Adrenal gland (tissue), 7 donors: ENCODE data around the gene MMP24.

- PRO-cap, 3 experiments: peak in 3 of 3 experiments; most common plus-strand start chr20:34824635 (in 3)
- RAMPAGE, long total RNA, 4 experiments: no peak in any of the 4 experiments
These were observed 1.0 kb downstream of the NCOA6 start for GRCh38 chr20:34824562-34824697.

GRCh38 chr20:34895804-34896433 is 19.5 kb downstream of the ACSS2 start:
- PRO-cap, 3 experiments: no peak in any of the 3 experiments
- RAMPAGE, long total RNA, 4 experiments: no peak in any of the 4 experiments
- RRBS: no CpG with 5 or more reads among the region's 2 CpGs

DNA sequence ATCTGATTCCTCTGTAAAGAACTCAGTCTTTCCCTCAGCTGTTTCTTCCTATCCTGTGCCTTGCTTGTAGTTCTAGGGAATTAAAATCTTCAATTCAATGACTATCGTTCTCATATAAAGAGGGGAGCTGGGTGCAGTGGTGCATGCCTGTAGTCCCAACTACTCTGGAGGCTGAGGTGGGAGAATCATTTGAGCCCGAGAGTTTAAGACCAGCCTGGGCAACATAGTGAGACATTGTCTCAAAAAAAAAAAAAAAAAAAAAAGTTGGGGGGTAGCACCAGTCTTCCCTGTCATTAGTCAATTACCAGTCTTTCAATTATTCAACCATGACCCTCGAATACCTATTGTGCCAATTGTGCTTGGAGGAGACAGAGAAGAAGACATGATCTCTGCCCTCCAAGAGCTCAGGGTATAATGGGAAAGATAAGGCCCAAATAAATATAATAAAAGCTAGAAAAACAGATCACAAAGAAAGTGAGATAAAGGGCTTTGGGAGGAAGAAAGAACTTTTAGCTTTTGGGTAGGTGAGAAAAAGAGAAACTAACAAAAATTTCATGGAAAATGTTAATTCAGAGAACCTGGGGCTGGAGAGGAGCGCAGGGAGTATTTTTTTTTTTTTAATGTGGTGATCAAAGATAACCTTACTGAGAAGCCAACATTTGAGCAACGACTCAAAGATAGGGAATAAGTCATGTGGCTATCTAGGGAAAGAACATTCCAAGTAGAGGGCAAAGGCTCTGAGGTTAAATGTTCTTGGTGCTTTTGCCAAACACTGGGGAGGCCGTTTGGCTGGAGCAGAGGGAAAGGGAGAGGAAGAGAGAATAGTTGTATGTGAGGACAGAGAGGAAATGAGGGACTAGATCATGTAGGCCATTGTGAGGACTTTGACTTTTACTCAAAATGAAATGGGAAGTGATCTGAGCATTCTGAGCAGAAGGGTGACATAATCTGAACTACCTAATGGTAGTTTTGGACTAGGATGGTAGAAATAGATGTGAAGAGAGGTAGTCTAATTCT is 27.5 kb downstream of the ACSS2 start:
- PRO-cap, 3 experiments: no peak in any of the 3 experiments
- RAMPAGE, long total RNA, 4 experiments: no peak in any of the 4 experiments
- RRBS: no CpG with 5 or more reads among the region's 6 CpGs

GRCh38 chr20:34916825-34917294 is 38.7 kb downstream of the GSS start:
- PRO-cap, 3 experiments: no peak in any of the 3 experiments
- RAMPAGE, long total RNA, 4 experiments: no peak in any of the 4 experiments
- RRBS: no CpG with 5 or more reads among the region's 1 CpG

- PRO-cap, 3 experiments: no peak in any of the 3 experiments
- RAMPAGE, long total RNA, 4 experiments: no peak in any of the 4 experiments
- RRBS: no CpG with 5 or more reads among the region's 12 CpGs
These were observed 17.2 kb downstream of the GSS start for GRCh38 chr20:34938222-34939037.

DNA sequence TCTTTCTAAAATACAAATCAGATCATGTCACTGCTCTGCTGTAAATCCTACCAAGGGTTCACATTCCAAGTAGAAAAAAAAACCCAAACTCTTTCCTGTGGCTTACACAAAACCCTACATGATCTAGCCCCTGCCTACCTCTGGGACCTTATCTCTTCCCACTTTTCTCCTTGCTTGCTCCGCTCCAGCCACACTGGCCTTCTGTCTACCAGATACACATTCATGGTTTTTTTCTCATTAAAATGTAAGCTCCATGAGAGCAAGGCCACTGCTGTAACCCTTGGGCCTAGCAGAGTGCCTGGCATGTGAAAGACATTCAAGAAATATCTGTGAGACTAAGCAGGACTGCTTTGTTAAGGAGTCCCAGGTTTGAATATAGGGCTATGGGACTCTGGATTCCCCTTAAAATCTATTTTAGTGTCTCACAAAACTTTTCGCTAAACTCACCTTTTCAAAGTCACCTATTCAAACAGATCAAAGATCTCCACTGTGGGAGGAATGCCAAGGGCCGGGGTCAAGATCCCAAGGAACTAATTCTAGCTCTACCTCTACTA is 25.3 kb upstream of the TRPC4AP start:
- PRO-cap, 3 experiments: no peak in any of the 3 experiments
- RAMPAGE, long total RNA, 4 experiments: no peak in any of the 4 experiments
- RRBS: no CpG with 5 or more reads among the region's 3 CpGs

DNA sequence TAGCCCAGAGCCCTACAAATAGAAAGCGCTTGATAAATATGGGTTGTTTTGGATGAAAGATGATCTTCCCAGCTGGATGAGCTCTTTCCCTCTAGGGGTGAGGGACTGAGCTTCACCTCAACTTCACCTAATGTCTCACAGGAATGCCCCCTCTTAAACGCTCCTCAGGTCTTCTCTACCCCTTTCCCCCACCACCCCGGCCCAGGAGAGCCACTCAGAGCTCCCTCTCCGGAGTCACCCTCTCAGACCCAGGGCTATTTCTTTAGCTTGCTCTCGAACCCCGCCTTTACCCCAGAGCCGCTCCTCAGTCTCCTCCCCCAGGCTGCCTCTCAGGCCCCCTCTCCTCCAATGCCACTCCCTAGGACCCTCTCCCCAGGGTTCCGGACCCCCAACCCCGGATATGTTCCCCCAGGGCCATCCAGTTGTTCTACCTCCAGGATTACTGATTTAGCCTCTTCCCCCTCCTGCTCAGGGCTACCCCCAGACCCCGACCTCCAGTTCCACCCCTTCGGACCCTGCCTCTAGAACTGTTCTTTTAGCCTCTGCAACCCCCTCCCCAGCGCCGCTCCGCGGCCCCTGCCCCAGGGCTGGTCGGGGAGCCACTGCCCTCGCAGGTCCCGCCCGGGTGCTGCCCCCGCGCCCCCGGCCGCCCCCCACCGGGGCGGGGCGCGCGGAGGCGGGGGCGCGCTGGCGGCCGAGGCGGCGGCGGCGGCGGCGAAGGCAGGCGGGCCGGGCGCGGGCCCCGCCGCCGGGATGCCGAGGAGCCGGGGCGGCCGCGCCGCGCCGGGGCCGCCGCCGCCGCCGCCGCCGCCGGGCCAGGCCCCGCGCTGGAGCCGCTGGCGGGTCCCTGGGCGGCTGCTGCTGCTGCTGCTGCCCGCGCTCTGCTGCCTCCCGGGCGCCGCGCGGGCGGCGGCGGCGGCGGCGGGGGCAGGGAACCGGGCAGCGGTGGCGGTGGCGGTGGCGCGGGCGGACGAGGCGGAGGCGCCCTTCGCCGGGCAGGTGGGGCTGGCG is at the start of gene MMP24:
TSS of gene MMP24 (plus strand) at position 705 of the 1,011 bp plus-strand sequence.
- PRO-cap, 3 experiments: peak in 1 of 3 experiments; most common plus-strand start position 737 of the sequence (in 1); most common minus-strand start position 883 of the sequence (in 1)
- RAMPAGE, long total RNA, 4 experiments: no peak in any of the 4 experiments
- RRBS: 2% methylated on average over 47 of the region's 93 CpGs

DNA sequence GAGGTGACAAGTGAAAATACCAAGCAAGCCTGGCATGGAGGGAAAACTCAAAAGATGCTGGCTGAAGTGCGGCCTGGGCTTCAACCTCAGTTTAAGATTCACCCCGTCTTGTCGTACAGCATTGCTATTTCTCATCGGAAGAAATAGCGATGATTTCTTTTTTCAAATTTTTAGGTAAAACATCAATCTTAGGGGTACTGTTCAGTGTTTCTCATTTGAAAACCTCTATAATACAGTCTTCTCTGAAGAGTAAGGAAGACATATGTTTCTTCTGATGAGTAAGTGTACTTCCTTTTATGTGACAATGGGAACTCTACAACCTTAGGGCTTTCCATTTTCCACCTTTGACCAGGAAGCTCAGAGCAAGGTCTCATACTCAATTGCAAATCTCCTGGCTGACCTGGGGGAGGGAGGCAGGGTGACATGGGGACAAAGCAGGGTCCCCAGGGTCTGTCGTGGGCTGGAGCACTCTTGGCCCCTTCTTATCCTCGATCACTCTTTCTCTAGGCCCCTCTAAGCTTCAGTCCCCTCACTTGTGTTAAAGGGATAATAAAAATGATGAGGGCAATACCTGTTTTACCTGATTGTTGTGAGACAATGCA is 8.1 kb upstream of the FAM83C start:
- PRO-cap, 3 experiments: no peak in any of the 3 experiments
- RAMPAGE, long total RNA, 4 experiments: no peak in any of the 4 experiments
- RRBS: no CpG with 5 or more reads among the region's 7 CpGs

DNA sequence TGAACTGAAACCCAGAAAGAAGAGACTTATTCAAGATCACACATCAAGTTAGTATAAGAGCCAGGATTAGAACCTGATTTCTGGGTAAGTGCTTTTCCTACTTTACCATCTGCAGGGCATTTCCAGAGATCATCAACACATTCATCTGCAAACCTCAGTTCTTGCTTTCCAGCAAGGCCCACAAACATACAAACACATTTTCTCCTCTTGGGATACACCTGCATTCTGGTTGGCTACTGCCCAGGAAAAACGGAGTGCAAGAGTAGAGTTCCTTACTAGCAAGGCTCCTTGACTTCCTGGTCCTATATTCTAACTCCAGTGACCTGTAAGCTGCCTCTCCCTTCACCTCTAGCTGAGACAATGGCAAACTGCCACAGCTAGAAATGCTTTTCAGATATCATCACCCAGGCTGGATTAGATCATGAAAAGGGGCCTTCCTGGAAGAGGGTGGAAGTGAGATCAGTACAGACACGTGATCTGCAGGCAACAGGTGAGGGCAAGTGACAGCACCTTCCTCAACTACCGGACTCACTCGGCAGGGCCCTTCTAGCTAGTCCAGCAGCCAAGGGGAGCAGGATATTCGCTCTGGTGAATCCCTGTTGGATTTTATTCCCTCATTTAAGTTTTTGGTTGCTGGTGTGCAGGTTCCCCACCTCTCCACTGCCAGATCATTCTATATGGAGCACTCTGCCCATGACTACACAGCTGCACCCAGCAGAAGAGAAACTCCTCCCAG is 26.2 kb upstream of the FAM83C start:
- PRO-cap, 3 experiments: no peak in any of the 3 experiments
- RAMPAGE, long total RNA, 4 experiments: no peak in any of the 4 experiments
- RRBS: no CpG with 5 or more reads among the region's 5 CpGs

GRCh38 chr20:35454479-35455106 is 805 bp upstream of the CEP250 start:
- PRO-cap, 3 experiments: peak in 3 of 3 experiments; most common minus-strand start chr20:35455058 (in 3)
- RAMPAGE, long total RNA, 4 experiments: no peak in any of the 4 experiments
- RRBS: no CpG with 5 or more reads among the region's 27 CpGs

- PRO-cap, 3 experiments: no peak in any of the 3 experiments
- RAMPAGE, long total RNA, 4 experiments: no peak in any of the 4 experiments
- RRBS: no CpG with 5 or more reads among the region's 6 CpGs
These were observed 10.5 kb downstream of the CEP250 start for GRCh38 chr20:35465862-35466362.

DNA sequence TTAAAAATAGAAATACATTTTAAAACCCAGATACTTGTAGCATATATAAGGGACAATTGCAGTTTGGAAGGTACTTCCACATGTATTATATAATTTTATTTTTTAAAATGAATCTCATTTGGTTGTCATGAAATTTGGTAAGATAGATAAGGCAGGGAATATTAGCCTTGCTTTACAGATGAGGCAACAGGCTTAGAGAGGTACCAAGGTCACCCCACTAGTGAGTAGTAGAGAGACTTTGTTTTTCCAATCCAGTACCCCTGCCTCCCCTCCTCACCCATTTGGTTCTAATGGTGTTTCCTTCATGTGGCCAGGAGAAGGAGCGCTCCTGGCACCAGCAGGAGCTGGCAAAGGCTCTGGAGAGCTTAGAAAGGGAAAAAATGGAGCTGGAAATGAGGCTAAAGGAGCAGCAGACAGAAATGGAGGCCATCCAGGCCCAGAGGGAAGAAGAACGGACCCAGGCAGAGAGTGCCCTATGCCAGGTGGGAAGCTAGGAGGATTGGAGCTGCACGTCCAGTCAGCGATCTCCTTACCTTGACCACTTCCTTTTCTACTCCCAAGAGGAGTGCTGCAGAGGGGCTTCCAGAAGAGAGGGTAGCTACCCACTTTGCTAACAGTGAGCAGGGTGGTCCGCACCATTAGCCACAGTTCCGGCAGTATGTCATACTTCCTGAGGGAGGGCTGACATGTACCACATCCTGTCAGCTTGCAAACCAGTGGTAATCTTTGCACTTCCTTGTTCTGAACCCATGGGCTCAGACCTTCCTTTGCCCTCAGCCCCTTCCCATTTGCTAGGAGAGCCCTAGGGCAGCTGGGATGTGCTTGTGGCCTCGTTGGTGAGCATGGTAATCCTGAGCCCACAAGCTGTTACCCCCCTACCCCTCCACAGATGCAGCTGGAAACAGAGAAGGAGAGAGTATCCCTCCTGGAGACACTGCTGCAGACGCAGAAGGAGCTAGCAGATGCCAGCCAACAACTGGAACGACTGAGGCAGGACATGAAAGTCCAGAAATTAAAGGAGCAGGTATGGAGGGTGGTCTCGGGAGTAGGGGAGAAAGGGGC is 35.3 kb downstream of the CEP250 start:
- PRO-cap, 3 experiments: peak in 3 of 3 experiments; most common plus-strand start position 758 of the sequence (in 1); most common minus-strand start position 660 of the sequence (in 3)
- RAMPAGE, long total RNA, 4 experiments: no peak in any of the 4 experiments
- RRBS: no CpG with 5 or more reads among the region's 10 CpGs

DNA sequence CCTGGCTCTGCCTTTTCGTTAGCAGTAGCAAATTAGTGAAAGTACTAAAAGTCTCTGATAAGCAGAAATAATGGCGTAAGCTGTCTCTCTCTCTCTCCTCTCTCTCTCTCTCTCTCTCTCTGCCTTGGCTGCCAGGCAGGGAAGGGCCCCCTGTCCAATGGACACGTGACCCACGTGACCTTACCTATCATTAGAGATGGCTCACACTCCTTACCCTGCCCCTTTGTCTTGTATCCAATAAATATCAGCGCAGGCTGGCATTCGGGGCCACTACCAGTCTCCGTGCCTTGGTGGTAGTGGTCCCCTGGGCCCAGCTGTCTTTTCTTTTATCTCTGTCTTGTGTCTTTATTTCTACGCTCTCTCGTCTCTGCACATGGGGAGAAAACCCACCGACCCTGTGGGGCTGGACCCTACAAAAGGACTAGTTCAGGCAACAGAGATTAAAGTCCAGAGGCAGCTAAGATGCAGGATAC is 11.8 kb downstream of the NFS1 start:
- PRO-cap, 3 experiments: no peak in any of the 3 experiments
- RAMPAGE, long total RNA, 4 experiments: no peak in any of the 4 experiments
- RRBS: no CpG with 5 or more reads among the region's 10 CpGs

GRCh38 chr20:35701742-35702532 is 2.7 kb downstream of the ROMO1 start:
- PRO-cap, 3 experiments: no peak in any of the 3 experiments
- RAMPAGE, long total RNA, 4 experiments: no peak in any of the 4 experiments
- RRBS: no CpG with 5 or more reads among the region's 9 CpGs

DNA sequence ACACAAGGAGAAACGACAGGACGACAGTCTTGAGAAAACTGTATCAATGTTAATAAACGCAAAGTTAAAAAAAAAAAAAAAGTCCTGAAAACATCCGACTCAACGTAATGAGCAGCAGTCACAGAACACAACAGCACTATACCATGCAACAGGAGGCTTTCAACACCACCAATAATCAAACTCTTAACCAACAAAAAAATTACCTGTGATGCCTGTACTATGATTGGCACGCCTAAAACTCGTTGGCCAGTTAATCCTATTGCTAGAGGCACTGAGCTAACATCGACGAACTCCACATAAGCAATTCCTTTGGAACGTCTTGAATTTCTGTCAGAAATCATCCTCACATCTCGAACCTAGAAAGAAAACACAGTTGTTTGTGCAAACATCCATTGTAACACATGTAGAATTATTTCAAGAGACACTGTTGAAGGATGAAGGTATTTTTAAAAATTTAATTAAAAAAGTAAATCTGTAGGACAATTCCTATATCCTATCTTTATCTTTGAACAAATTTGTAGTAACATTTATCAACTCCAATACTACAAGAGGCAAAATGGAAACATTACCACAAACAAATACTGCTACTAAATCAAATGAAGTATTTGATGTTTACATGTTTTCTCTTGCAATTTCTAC is 17.6 kb downstream of the RBM39 start:
- PRO-cap, 3 experiments: no peak in any of the 3 experiments
- RAMPAGE, long total RNA, 4 experiments: no peak in any of the 4 experiments
- RRBS: no CpG with 5 or more reads among the region's 11 CpGs

DNA sequence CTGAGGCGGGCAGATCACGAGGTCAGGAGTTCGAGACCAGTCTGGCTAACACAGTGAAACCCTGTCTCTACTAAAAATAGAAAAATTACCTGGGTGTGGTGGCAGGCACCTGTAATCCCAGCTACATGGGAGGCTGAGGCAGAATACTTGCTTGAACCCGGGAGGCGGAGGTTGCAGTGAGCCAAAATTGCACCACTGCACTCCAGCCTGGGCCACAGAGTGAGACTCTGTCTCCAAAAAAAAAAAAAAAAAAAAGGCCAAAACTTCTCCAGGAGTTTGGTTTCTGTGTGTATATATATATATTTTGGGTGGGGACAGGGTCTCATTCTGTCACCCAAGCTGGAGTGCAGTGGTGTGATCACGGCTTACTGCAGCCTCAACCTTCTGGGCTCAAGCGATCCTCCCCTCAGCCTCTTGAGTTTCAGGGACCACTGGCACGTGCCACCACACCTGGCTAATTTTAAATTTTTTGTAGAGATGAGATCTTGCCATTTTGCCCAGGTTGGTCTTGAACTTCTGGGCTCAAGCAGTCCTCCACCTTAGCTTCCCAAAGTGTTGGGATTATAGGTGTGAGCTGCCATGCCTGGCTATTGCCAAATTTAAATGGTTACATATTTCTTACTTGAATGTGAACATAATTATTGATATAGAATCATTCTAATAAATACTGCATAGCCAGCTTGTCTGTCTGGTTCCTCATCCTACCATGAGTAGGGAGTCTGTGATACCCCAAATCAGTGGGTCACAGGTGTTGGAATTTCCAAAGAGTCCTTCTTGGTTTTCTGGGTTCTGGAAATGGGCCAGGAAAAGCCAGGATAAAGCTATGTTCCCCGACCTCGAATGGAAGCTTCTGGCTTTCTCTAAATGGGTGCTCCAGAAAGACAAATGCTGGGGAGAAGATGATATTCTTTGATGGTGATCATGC is 4.0 kb downstream of the PHF20 start:
- PRO-cap, 3 experiments: no peak in any of the 3 experiments
- RAMPAGE, long total RNA, 4 experiments: no peak in any of the 4 experiments
- RRBS: no CpG with 5 or more reads among the region's 10 CpGs

GRCh38 chr20:36216475-36217306 is 19.6 kb upstream of the AAR2 start:
- PRO-cap, 3 experiments: peak in 1 of 3 experiments; most common plus-strand start chr20:36217102 (in 1)
- RAMPAGE, long total RNA, 4 experiments: no peak in any of the 4 experiments
- RRBS: no CpG with 5 or more reads among the region's 8 CpGs

GRCh38 chr20:36254472-36254743 is 18.1 kb downstream of the AAR2 start:
- PRO-cap, 3 experiments: no peak in any of the 3 experiments
- RAMPAGE, long total RNA, 4 experiments: no peak in any of the 4 experiments
- RRBS: no CpG with 5 or more reads among the region's 1 CpG

DNA sequence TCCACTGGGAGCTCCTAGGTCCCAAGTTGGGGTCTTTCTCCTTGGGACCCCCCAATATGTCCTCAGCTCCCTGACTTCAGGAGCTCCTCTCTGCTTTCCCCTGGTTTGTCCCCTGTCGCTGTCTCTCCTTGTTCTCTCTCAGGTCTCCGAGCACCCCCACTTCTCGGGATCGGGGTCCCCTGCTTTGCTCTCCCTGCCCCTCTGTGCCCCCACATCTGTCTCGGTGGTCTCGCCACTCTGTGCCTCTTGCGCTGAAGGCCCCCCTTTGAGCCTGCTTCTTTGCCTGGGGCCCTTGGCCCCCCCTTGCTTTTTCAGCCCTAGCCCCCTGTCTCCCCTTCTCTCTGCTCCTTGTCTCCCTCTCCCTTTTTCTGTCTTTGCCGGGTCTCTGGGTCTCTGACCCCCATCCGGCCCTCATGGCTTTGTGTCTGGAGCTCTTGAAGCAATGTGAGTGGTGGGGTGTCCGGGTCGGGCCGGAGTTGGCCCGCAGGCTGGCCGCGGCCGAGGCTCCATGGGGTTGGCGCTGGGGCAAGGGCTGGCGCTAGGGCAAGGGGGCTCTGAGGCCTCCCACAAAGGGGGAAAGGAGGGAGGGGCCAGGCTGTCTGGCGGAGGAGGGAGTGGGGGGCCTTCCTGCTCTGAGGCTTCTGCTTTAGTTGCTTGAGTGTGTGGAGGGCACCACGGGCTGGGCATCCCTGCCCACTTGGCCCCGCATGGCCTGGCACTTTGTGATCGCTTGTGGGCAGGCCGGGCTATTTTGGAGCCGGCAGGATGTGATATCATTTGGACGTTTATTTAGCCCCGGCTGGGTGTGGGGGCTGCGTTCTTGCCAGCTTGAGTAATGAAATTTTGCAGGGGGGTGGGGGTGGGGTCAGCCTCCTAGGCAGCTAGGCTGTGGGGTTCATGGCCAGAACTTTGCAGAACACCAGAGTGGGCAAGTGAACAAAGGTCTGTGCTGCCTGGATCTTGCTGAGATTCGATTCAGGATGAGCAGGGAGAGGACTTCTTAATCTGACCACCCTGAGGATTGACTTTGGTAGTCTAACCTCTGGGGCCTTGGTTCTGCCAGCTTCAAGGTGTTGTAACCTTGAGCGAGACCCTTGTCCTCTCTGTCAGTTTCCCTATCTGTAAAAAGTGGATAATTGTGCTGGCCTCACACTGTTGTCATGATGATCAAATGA is 78.8 kb upstream of the MYL9 start:
- PRO-cap, 3 experiments: peak in 3 of 3 experiments; most common plus-strand start position 966 of the sequence (in 2); most common minus-strand start position 510 of the sequence (in 2)
- RAMPAGE, long total RNA, 4 experiments: no peak in any of the 4 experiments
- RRBS: under 1% methylated on average over 4 of the region's 29 CpGs

GRCh38 chr20:36543105-36543540 is 1.8 kb downstream of the MYL9 start:
- PRO-cap, 3 experiments: peak in 3 of 3 experiments; most common plus-strand start chr20:36543351 (in 1); most common minus-strand start chr20:36543205 (in 3)
- RAMPAGE, long total RNA, 4 experiments: no peak in any of the 4 experiments
- RRBS: no CpG with 5 or more reads among the region's 10 CpGs